ENCODE results near the genes PSMD14 and GCA.

- RAMPAGE, long total RNA = no peak
- RRBS = 2% methylated on average over 2 of the region's 10 CpGs
Observed at GRCh38 chr2:160205382-160206222, 5.5 kb upstream of the ITGB6 start.

DNA sequence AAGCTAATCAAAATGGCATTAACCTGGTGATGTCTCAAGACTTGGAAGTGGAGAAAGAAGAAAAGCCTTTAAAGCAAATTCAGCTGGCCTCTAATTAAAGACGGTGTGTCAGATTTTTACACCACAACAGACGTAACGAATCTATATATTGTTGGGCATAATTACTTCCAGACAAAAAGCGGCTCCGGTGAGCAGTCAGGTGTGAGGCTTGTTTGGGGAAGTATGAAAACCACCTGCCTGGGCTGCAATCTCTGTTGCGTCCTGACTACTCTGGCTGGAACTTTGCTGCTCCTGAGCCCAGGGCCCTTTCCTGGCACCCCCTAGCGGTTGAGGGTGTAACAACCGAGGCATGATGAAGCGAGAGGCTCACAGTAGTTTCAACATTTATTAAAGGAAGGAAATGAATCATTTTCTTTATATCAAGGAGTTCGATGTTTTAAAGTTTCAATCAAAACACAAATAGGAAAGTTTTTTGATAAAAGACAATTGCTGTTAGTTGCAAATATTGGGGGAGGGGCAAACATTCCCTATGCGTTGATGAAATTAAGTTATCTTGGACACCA is 10.5 kb upstream of the ITGB6 start:
- RAMPAGE, long total RNA = no peak
- RRBS = no CpG with 5 or more reads among the region's 11 CpGs

DNA sequence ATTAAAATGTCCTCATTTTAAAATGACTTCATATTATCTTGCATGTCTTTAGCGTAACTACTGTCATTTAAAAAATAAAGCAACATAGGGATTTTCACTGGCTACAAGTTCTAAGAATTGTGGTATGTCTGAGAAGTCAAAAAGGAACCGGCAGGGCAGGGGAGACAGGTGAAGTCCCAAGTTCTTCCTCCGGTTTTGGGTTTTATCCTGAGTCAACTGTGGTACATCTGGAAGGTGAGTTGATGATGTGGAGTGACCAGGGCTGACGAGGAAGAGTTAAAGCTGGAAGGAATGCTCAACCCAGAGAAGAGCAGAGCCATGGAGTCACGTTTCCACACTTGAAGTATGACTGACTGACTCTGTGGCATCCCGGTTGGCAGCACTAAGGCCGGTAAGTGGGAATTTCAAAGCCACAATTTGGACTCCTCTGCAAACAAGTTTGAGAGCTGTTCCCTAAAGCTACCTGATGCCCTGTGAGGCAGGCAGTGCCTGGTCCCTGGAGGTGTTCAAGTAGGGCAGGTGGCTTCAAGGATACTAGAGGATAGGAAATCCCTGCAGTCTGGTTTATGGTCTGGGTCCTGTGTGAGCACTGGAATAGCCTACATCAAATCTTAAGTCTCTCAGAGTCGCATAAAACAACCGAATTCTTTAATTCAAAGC is 69.2 kb upstream of the ITGB6 start:
- RAMPAGE, long total RNA = no peak
- RRBS = no CpG with 5 or more reads among the region's 9 CpGs

GRCh38 chr2:160279977-160280310 is 79.9 kb upstream of the ITGB6 start:
- RAMPAGE, long total RNA = no peak
- RRBS = no CpG with 5 or more reads among the region's 1 CpG

DNA sequence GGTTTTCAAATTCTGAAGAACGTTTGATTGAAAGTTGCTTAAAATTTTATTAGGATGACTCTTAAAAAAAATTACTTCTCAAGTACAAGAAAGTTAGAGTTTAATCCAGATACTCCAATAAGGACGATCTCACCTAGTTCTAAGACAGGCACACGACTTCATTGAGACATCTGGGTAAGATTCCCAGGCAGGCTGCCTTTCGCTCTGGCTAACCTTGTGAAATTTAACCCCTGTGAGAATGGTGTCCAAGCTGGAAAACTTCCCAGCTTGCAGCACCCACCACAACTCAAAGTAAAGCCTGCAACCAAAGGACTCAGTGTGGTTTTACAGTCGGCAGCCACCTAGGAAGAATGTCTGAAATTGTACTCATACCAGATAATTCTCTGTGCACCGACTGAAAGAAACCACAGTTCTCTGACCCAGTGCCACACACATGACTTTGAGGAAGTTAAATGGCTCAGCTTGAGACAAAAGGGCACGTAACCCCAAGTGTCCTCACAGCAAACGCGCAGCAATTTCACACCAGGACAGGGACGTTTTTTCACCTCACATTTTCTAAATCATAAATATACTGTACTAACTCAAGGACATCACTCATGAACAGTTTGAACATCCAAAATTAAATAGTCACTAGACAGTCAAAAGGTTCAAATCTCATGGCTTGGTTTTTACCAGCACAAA is 125.7 kb downstream of the RBMS1 start:
- RAMPAGE, long total RNA = no peak
- RRBS = no CpG with 5 or more reads among the region's 10 CpGs

DNA sequence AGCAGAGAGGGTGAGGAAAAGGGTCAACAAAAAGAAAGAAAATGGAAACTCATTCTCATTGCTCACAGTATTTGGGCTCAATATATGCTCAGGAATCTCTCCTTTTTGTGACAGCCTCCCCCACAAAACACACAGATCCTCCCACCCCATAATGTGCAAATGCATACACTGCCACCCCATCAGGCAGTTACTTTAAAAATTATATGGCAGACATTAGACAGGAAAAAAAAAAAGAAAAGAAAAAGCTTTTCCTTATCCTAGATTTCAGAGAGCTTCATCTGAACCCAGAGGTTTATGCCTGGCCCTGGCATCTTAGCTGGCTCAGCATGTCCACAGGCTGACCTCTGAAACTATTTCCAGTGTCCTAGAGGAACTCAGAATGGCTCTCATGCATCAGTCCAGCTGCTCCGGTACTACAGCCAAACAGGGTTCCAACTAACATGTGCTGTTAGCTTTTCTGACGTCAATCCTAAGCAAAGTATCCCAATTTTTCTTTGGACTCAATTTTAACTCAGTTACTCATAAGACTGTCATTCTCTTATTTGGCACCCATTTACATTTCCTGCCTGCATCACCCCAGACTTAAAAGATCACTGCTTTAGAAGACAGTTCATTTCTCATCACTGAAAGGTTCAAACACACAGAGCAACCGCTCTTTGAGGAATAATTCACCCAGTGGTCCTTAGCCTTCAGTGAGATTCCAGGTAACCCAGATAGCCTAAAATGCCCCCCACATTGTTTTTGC is 105.8 kb downstream of the RBMS1 start:
- RAMPAGE, long total RNA = no peak
- RRBS = no CpG with 5 or more reads among the region's 3 CpGs

DNA sequence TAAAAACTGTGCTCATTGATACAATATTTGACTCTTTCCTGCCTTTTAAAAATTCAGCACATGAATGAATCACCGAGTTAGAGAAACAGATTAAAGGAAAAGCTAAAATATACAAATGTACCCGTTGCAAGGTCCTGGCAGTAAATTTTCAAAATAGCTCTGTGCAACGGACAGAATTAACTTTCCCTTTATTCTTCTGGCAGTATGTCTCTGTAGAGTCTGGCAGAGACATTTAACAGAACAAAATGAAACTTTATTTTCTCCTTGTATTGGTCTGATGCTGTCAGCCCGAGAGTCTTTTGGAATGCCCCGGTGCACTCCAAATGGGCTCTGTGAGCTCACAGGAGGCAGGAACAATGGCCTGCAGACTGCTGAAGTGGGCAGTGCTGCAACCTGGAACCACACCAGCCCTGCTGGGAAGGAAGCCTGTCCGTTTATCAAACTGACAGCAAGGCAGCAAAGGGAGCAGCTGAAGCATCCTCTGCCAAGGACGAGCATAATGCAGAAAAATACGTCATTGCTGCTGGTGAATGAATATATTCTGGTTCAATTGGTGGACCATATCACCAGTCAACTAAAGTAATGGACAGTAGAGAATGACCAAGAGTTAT is 207.8 kb upstream of the TANK start:
- RAMPAGE, long total RNA = no peak
- RRBS = no CpG with 5 or more reads among the region's 8 CpGs

DNA sequence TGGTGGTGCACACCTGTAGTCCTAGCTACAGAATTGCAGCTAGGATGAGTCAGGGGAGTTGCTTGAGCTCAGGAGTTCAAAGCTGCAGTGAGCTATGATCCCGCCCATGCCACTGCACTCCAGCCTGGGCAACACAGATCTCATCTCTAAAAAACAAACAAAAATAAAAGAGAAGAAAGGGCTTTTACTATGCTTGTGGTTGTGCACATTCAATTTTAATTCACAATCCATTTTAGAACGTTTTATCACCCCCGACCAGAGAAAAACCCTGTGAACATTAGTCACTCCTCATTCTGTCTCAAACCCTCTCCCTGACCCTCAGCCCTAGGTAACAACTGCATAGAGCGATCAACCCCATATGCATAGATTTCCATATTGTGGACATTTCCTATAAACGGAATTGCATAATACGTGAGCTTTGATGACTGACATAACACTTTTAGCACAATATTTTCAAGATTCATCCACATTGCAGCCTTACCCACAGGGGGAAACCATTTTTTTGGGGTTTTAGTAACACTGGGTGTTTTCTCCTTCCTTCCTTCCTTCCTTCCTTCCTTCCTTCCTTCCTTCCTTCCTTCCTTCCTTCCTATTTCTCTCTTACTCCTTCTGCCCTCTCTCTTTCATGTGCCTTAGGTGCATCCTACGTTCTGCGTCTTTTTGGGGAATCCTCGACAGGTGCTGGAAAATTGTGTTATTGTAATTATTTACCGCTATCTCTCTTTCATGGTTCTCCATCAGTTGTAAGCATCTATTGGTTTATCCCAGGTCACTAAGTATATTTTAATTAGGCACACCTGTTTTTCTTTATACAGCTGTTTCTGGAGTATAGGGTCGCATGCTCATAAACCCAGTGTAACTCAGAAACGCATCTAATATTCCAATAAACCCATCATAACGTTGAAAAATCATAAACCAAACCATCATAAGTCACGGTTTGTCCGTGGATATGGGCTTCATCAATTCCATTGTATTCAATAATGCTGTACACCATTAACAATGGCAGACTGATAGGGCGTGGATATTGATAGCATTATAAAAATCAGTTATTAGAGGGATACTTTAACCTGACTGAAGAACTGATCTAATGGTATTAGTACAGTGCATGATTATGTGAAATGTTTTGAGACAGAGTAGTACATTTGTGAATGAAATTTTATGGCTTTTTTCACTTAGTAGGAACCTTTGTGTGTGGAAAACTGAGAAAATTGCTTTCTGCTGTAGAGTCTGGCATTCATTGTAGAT is 29.4 kb upstream of the PSMD14 start:
- RAMPAGE, long total RNA = no peak
- RRBS = no CpG with 5 or more reads among the region's 16 CpGs

GRCh38 chr2:161307949-161309064 is at the start of gene PSMD14:
Gene PSMD14, plus strand, starts transcription at chr2:161308425.
- RAMPAGE, long total RNA = start-site peak on the plus strand at chr2:161308426-161308537, 2,217 and 1,320 reads in 2 replicates
- RRBS = under 1% methylated on average over 18 of the region's 67 CpGs

DNA sequence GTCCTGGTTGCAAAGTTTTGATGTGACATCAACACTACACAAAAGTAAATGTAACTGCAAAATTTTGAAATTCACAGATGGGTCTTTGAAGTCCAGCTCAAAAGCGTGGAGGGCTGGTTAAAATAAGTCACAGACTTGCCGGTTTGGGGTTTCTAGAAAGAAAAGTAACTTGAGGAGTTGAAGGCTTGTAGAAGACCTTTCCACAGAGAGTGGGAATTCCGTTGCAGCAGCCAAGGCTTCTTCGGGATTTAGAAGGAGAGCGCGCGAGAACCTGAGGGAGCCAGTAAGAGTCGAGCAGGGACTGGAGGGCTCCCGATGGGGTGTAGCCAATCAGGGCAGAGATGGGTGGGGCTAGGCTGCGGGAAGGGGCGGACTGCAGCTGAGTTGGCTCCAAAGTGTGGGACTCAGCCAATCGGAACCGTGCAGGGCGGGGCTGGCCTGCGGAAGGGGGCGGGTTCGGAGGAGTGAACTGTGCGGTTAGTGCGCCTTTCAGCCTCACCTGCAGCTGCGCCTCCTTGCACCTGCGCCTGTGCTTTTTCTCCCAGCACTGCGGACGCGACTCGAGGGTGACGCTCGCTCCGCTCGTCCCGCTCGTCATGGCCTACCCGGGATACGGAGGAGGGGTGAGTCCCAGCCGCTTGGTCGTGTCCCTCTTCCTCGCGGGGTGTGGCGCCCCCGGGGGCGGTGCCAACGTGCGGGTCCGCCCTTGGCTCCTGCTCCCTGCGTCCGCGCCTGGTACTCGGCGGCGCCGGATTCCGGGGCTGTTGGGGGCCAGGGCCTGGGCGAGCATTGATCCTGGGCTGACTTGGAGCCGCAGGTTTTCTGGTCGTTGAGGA is at the start of gene GCA:
GCA (plus strand) TSS at position 480 of the 836 bp plus-strand sequence.
- RAMPAGE, long total RNA = start-site peak on the plus strand centred at position 509 of the sequence, 77 bp wide, 739 and 742 reads in 2 replicates; start-site peak on the plus strand centred at position 726 of the sequence, 66 bp wide, 60 and 99 reads in 2 replicates
- RRBS = under 1% methylated on average over 19 of the region's 54 CpGs

GRCh38 chr2:162768540-162769059 is 70.0 kb downstream of the KCNH7 start:
- RAMPAGE, long total RNA = no peak
- RRBS = no CpG with 5 or more reads among the region's 5 CpGs

- RAMPAGE, long total RNA = no peak
- RRBS = no CpG with 5 or more reads among the region's 3 CpGs
Observed at GRCh38 chr2:163690390-163691266, 45.2 kb downstream of the FIGN start.

DNA sequence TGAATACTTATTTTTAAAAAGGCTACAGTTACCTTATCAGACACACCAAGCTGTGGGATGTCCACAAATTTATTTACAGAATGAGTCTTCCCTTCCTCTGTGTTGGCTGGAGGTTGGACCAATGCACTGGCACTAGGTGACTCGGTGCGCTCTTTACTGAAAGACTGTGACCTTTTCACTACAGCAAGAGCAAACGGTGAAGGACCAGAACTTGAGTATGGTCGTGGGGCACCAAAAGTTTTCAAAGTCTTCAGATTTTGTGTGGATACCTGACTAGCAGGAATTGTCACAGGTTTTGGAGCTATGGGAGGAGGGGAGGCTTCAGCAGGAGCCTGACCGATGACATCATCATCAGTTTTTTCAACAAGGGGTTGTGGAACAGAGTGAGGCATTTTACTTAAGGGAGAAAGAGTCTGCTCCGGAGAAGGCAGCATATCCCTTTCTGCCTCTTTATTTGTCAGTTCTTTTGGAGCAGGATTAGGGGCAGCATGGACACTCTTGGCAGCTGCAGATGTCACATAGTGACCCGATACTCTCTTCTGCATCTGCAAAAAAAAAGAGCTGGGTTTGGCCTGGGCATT is 73.0 kb upstream of the GRB14 start:
- RAMPAGE, long total RNA = no peak
- RRBS = no CpG with 5 or more reads among the region's 7 CpGs

DNA sequence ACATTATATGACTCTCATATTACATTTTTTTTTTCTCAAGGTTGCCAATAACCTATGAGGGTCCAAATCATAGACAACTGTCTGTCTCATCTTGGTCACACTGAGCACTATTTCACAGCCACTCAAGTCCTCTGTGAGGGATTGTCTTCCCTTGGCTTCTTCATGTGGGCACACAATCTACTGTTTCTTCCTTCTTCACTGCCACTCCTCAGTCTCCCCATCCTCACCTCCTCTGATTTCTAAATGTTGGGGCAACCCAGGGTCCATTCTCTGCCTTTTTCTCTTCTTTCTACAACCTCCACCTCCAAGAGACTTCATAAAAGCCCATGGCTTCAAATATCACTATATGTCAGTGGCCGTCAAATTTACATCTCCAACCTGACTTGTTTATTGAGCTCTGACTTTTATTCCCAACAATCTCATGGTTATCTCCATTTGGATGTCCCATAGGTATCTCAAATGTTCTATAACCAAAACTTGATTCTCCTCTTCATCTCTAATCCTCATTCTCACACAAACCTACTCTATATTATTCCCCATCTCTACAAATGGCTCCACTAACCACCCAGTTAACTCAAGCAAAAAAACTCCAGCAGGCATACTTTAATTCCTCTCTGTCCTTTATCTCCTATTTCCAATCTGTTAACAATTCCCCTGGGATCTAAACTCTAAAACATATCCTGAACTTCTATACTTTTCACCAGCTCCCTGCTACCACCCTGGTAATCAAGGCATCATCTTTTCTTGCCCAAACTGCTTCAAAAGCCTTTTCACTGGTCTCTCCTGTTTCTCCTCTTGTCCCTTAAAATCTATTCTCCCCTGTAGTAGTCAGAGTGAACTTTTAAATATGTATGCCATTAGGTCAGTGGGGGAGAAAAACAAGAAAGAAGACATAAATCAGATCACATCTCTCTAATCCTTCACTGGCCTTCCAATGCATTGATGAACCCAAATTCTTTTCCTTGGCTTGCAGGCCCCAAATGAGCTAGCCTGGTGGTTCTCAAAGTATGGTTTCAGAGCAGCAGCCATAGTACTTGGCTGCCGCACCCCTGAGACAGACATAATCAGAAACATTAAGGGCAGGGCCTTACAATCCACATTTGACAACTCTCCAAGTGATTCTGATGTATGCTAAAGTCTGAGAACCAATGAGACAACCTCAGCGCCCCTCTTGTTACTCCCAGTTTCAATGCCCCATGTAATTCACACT is 91.4 kb downstream of the COBLL1 start:
- RAMPAGE, long total RNA = no peak
- RRBS = no CpG with 5 or more reads among the region's 3 CpGs

GRCh38 chr2:164839736-164840218 is 1.8 kb downstream of the COBLL1 start:
- RAMPAGE, long total RNA = no peak
- RRBS = no CpG with 5 or more reads among the region's 7 CpGs

GRCh38 chr2:164898241-164898841 is 56.7 kb upstream of the COBLL1 start:
- RAMPAGE, long total RNA = no peak
- RRBS = no CpG with 5 or more reads among the region's 4 CpGs

- RAMPAGE, long total RNA = no peak
- RRBS = no CpG with 5 or more reads among the region's 4 CpGs
Observed at GRCh38 chr2:164909976-164910564, 45.3 kb downstream of the SLC38A11 start.

- RAMPAGE, long total RNA = no peak
- RRBS = no CpG with 5 or more reads among the region's 1 CpG
Observed at GRCh38 chr2:166182735-166182934, 54.8 kb upstream of the SCN1A start.

- RAMPAGE, long total RNA = no peak
- RRBS = no CpG with 5 or more reads among the region's 4 CpGs
Observed at GRCh38 chr2:167140721-167141274, 152.0 kb upstream of the B3GALT1 start.

DNA sequence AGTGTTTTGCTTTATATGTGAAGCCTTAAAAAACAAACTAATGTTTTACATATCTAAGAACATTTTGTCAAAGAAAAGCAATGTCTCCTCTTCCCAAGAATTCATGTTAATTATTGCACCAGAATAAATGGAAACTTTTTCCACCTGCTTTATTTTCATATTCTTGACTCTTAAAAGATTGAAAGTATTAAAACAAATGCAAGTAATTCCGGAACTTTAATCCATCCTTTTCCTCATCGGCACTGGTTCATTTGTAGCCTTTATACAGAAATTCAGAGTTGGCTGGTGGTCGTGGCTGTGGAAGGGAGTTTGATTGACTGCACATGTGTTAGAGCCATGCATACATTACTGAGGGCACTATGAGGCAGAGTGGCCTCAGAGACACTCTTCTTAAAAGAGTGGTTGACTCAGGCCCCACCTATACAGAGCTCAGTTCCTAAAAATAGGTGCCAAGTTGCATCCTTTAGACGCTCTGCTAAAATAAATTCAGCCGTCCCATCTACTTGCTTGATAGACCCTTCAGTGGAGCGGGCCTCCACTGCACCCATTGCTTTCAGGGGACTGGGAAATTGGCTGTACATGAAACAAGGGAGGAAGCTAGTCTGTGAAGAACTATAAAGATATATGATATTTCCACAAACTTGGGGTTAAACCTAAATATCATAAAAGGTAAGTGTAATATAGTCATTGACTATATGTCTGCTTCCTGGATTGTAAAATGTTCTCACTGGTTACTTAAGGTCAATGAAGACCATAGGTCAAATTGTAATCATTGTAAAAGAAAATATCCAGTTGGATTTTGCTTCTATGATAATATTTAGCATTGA is 105.7 kb upstream of the B3GALT1 start:
- RAMPAGE, long total RNA = no peak
- RRBS = no CpG with 5 or more reads among the region's 6 CpGs

All from cardiac muscle cell (in vitro differentiated cells and primary cell).